Measurements from ENCODE around the genes DEPDC7, CSTF3 and ABTB2.

DNA sequence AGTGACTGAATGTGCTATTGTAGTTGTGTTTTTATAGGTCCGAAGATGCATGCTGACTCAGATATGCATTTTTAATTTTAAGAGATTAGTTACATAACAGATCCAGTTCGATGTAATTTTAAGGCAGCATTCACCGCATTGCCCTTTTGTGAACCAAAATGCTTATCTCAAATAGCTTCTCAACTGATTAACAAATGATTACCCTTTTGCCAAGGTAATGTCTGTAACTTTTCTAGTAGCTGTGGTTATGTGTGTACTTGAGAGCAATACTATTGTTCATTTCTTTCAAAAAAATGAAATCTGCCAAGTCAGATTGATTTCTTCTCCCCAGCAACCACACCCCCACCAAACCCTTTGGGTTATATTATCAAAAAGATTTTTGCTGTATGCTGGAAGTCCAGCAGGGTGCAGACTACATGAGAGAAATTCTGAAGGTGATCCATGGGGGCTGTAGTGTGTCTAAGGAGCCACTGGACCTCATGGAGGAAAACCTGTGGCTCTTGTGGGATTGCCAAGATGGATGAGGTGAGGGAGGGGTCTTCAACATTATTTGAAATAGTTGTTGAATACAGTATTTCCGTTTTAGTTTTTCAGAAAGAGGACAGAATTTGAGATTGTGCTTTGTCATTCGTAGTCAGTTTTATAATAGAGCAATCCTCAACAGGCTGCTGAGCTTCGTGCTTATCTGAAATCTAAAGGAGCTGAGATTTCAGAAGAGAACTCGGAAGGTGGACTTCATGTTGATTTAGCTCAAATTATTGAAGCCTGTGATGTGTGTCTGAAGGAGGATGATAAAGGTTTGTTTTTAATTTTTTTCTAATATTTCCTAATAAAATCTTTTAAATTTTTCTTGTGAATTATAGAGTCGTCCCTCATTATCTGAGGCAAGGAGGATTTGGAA is 3.0 kb downstream of the EIF3M start:
- PRO-cap: no peak

- PRO-cap: no peak
These were observed 27.4 kb downstream of the EIF3M start for GRCh38 chr11:32611034-32611472.

DNA sequence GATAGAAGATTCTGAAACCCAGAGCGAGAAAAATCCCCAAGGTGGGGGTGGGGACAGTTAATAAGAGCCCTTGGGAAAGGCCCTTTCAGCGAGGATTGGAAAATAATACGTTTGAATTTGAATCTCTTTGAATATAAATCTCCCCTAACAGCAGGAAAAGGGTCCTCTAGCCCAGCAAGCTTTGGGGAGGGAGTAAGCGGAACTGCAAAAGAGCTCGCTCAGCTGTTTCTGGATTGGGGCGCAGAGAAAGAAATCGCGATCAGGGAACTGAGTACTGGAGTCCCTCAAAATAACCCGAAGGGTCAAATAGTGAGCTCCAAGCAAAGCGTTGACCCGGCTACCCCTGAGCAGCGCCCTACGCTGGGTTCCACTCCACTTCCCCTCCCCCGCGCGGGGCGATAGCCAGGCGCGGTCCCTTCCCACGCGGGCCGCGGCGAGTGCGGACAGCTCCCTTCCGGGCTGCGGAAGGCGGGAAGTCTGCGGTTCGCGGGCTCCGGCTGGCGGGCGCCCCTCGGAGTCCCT is 432 bp upstream of the QSER1 start:
- PRO-cap: no peak

DNA sequence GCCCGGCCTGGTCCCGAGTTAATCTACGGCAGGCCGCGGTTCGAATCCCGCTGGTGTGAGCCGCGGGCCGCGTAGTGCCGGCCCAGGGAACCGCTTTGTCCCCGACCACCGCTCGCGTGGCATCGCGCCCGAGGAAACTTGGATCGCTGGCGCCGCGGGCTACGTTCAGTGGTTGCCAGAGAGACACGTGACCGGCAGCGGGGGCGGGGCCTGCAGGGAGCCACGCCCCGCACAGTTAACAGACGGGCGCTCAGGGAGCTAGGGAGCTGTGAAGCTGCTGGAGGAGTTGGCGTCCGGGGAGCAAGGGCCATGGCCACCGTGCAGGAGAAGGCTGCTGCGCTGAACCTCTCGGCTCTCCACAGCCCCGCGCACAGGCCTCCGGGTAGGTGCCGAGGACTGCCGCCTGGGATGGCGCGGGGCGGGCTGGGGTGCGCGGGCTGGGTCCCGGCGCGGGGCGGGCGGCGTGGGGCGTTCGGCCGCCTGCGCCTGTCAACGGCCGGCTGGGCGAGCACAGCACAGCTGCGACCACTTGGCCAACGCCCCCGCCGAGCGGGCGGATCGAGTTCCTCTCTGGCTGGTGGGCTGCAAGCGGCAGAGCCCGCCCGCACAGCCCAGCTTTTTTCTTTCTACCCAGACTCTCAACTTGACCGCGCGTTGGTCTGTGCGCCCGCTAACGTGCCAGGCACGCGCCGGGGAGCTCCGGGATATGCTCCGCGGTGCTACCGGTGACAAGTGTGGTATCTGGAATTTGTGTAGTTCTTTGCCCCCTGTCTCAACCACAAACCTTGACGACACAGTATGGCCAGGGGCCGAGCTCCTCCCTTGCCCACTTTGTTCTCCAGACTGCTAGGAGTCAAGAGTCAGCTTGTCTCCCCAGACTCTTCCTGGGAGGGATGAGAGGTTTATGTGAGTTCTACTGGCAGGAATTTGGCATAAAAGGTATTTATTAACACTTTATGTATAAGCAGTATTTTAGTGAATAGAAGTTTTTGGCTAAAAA is at the start of gene DEPDC7:
Gene DEPDC7, plus strand, starts transcription at position 232 of the 1,000 bp plus-strand sequence.
- PRO-cap: no peak

DNA sequence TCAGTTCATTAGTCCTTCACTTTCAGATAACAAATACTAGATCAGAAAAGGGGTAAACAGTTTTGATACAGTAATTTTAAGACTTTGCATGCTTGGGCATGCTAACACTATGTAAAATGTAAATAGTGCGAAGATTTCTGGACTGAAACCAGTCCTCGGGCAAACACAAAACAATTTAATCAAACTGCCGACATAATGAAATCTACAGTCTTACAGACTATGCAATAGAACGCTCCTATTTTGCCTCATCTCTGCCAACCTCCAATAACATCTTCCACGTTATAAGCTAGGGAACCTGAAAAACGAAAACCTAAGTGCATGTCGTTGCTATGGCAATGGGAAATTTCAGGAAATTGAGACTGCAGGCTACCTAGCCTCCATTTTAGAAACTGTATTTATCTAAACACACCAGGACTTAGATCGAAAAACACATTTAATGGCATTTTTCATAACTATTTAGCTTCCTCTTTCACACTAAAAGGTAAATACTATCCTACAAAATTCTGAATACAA is 1.2 kb downstream of the CSTF3 start:
- PRO-cap: no peak

DNA sequence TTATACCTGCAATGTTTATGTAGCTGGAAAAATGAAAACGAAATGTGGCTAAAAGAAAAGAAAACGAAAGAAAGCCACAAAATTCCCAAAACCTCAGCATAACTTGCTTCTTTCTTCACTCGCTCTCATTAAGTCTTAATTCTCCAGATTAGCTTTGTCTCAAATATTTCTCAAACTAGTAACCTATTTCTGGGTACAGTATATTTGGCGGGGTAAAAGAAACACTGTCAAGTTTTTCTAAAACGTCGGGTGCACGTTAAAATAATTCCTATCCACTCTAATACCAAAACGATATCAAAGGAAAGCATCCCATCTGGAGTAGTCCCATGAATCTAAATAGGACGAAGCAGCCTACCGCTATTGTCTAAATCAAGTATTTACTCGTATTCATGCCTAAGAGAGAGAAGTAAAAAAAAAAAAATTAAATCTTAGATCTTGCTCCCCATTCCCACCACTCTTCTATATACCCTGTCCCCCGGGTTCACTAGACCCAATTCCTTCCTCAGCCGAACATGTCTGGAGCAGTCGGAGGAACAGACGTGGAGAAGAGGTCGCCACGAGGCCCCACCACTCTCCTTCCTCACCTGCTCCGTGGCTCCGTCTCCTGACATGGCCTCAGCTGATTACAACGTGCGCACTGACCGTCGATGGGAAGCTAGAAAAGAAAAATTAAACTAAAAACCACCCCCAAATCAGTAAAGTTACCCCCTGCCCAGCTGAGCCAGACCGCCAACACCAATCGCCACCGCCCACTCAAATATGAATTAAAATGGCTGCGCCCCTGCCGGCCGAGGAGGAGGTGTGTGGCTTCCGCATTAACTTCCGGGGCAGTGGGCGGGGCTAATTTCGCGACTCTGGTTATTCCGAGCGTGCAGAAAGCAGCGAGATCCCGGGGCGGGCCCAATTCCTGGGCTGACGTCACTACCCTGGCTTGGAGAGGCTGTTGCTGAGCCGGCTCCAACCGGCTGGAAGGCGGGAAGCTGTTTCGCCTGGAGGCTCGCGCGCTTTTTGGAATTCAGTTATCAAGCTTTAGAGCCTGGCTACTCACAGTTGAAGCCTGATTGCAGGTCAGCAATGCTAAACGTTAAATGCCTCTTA is at the start of gene CSTF3:
Gene CSTF3, minus strand, starts transcription at position 766 of the 1,098 bp plus-strand sequence.
- PRO-cap: bidirectional peak, plus-strand start at position 830 of the sequence, minus-strand start at position 756 of the sequence

GRCh38 chr11:33689238-33689742 is 11.3 kb downstream of the C11orf91 start:
- PRO-cap: no peak

DNA sequence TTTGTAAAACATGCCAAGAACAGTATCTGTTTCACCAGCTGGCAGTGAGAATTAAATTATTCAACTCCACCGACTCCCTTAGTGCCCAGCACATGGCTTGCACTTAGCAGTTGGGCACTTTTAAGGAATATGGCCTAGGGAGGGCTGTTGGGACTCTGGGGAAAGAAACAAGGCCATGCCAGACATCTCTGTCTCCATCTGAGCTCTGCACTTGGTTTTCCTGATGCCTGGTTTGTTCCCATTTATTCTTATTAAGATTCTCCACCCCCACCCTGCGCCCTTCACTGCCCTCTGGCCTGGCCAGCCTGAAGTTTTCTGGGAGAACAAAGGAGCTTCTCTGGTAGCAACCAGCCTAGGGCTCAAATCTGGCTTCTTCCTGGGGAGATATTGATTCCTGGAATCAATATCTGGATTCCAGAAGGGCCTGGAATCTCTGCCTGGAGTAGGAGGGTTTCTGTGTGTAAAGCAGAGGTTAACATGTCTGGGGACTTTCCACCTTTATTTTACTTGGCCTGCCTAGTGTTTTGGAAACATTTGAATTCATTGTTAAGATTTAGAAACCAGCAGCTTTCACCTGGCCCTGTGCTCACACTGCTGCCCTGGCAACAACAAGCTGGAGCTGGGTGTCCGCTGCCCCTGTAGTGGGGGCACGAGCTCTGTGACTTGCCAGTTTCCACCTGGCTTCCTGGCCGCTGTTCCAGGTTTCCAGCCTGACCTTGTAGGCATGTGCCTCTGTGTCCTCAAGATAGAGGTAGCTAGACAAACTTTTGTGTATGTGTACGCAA is 5.6 kb downstream of the C11orf91 start:
- PRO-cap: no peak

DNA sequence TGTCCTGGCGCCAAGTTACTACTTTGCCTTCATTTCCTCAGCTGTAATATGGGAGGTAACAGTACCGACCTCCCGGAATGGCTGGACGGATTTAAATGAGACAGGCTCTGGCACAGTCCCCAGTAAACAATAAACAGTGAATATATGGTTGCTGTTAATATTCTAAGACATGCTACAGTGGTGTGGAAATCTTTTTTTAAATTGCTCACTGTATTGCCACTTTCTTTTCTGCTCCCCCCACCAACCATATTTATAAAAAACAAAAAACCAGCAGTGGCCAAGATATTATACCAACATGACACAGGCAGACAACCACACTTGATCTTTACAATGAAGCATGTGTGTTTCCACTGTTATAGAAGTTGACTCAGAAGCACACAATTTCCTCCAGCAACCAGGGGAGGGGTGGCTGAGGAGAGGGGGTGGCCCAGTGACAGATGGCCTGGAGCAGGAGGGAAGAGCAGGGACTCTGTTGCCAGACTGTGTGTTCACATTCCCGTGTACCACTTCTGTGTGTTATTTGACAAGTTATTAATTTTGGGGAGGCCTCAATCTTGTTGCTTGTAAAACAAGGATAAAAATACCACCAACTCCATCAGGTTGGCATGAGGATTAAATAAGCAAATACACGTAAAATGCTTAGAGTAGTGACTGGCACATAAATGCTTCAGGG is 14.8 kb downstream of the CD59 start:
- PRO-cap: no peak

- PRO-cap: no peak
These were observed 6.7 kb upstream of the CD59 start for GRCh38 chr11:33742888-33743382.

GRCh38 chr11:33912322-33913243 is 20.7 kb upstream of the LMO2 start:
- PRO-cap: no peak

GRCh38 chr11:34034097-34034475 is 17.4 kb upstream of the CAPRIN1 start:
- PRO-cap: no peak

GRCh38 chr11:34052678-34052761 is 989 bp downstream of the CAPRIN1 start:
- PRO-cap: no peak

DNA sequence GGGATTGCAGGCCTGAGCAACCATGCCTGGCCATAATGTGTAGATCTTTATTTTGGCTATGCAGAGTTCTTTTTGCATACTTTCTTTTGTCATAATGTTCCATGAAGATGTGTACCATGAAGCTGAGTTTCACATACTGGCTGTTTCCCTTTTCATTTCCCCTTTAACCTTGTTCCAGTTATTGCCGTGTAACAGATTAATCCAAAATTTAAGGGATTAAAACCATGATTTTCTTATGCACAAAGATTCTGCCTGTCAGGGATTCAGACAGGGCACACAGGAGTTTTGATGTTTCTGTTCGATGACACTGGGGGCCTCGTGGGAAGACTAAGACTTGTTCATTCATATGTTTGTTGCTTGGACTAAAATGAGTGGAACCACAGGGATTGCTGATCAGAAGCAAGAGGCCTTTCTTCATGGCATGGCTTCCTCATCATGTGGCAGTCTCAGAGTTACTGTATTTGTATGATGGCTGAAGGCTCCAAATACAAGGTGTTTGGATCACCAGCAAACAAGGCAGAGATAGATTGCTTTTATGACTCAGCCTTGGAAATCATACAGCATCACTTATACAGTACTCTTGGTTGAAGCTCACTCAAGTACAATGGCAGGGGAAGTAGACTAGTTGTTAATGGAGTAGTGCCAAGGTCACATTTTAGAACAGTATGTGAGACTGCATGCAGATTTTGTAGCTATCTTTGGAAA is 16.4 kb downstream of the CAPRIN1 start:
- PRO-cap: no peak

GRCh38 chr11:34099461-34100622 is 5.6 kb upstream of the NAT10 start:
- PRO-cap: no peak

GRCh38 chr11:34317165-34317517 is 40.7 kb downstream of the ABTB2 start:
- PRO-cap: no peak

DNA sequence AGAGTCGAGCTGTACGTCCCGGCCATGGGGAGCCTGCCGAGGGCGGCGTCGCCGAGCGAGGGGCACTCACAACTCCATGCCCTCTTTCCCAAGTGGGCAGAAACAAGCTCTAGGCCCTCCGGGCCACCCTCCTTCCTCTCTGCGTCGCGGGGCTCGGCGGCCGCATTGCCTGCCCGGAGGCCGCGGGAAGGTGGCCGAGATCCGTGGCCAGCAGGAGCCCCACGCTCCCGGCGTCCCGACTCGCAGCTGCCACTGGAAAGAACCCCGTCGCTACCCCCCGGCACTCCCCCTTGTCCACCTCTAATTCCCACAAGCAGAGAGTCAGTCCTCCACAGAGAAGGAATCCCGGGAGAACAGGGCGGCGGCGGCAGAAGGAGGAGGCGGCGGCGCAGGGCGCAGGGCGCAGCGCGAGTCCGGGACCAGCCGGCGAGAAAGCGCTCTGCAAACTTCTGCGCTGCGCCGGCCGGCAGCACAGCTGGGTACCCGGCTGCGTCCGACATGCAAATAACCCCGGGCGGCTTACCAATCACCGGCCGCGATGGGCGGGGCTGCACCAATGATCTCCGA is at the start of gene ABTB2:
Gene ABTB2, minus strand, starts transcription at position 453 of the 567 bp plus-strand sequence.
- PRO-cap: unidirectional peak, minus-strand start at position 451 of the sequence

DNA sequence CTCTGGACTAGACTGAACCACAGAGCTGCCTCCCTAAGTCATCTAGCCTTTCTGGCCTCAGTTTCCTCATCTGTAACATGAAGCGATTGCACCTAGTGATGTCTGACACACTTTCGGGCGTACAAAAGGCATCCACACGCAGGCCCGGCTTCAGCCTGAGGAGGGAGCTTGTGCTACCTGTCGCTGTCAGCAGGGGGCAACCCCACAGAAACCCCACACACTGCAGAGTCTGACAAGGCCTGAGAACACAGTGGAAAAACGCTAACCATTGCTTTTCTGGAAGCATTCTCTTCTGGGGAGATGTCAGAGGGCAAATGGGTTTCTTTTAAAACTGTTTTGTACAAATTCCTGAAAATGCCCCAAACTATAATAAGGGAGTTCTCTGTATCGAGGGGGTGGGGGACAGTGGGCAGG is 737 bp downstream of the ELF5 start:
- PRO-cap: no peak

- PRO-cap: no peak
These were observed 37.1 kb upstream of the EHF start for GRCh38 chr11:34583850-34584175.

DNA sequence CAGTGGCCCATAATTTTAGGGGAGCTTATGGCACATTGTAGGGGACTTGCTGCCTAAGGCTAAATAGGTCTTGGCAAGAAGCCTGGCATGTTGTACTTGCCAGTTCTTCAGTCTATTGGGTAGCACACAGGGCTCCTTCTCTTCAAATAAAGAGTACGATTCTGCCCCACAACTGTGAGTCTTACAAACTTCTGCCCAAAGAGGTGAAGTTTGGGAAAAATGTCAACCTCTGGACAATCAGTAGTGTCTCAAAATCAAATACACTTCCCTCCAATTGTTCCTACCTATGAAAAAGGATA is 16.6 kb downstream of the EHF start:
- PRO-cap: no peak

Measured in natural killer cell (primary cell).